Endodermal cell (in vitro differentiated cells): Measurements from ENCODE around the genes CALM3, PTGIR, SLC1A5 and NPAS1.

GRCh38 chr19:46546475-46546896 lies 50.8 kb upstream of the PNMA8B start:
- PRO-cap = no peak

DNA sequence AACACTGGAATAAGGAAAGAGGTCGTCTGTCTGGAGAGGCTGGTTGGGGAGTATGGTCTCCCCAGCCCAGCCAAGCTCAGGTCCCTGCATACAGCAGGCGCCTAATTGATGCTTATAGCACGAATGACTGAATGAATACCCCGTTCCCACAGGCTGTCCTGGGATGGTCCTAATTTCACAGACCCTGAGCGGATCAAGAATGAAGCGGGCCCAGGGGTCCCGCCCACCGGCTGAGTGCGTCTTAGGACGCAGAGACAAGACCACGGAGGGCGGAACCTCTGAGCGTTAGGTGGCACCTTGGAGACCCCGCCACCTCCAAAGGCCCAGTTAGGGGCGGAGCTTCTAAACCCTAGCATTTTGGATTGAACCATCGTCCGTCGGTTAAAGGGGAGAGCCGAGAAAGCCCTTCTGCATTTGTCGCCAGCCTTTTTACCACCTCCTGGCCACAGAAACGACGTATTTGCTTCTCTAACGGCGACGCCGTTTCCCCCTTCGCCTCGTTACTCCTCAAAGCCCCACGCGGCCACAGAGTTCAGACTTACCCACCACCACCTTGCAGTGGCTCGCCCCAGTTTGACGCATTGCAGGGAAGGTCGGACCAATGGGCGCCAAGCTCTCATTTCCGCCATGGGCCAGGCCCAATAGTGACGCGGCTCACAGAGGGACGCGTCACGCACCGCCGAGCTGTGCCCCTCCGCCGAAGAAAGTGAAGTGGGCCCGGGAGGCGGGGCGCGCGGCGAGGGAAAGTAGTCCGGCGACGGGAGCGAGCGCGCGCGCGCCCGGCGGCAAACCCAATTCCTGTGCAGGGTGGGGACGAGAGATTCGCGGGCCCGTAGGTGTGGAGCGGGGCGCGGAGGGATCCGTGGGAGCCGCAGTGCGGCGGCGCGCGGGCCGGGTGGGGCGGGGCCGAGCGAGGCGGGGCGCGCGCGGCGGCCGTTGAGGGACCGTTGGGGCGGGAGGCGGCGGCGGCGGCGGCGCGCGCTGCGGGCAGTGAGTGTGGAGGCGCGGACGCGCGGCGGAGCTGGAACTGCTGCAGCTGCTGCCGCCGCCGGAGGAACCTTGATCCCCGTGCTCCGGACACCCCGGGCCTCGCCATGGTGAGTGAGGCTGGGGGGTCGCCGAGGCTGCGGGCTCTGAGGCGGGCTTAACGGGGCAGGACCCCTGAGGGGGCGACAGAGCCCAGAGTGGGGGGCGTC lies at the start of gene CALM3:
CALM3 (plus strand) TSS at position 990 of the 1,196 bp plus-strand sequence.
- PRO-cap = bidirectional peak, plus-strand start at position 355 of the sequence, minus-strand start at position 317 of the sequence; bidirectional peak, plus-strand start at position 947 of the sequence, minus-strand start at position 575 of the sequence

- PRO-cap = no peak
Observed at GRCh38 chr19:46610524-46611752, 9.8 kb downstream of the CALM3 start.

- PRO-cap = no peak
Observed at GRCh38 chr19:46618591-46619202, 6.2 kb downstream of the PTGIR start.

- PRO-cap = no peak
Observed at GRCh38 chr19:46624845-46625918, at the start of gene PTGIR. Gene PTGIR (minus strand): TSS chr19:46625089.

DNA sequence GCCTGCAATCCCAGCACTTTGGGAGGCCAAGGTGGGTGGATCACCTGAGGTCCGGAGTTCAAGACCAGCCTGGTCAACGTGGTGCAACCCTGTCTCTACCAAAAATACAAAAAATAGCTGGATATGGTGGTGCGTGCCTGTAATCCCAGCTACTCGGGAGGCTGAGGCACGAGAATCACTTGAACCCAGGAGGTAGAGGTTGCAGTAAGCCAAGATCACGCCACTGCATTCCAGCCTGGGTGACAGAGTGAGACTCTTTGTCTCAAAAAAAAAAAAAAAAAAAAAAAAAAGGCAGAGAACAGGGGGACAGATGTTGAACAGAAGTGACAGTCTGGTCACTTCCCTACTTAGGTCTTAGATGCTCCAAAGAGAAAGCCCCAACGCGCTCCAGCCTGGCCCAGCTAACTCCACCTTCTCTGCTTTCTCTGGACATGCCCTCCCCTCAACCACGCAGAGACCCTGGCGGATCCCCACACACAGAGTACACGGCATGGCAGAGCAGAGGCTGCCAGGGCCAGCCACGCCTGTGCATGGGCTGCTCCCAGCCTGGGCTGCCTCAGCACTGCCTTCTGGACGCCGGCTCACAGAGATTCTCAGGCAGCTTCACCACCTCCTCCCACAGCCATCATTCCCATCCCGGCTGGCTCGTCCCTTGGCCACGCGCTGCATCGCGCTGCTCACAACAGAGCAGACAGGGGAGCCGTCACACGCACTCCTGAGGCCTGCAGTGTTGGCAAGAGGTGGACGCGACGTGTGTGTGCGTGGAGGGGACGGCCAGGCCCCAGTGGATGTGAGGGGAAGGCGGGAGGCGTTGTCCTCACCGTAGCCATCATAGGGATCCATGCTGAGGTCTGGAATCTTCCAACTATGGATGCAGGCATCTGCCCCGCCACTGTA lies 7.3 kb upstream of the PRKD2 start:
- PRO-cap = no peak

DNA sequence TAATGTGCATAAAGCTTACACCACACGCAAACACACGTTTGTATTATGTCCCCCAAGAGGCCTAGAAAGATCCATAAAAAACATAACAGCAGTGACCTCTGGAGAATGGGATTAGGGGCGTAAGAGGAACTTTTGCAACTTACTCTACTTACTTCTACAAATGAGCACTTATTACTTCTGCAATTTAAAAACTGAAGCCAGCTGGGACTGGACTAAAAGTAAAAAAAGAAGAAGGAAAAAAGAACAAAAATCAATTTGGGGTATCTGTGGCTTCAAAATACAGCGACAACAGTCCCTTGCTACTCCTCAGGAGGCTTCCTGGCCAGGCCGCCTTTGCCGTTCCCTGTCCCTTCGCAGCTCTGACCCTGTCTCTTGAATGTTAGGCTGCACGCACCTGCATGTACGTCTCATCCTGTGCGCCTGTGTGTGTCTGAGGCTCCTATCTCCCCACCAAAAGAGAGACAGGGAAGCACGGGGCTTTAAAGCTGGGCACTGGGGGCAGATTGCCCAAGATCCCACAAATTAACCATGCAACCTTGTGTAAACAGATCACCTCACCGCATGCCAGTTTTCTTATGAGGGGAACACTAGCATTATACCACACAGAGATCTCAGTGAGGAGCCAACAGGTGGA lies 12.1 kb upstream of the FKRP start:
- PRO-cap = no peak

- PRO-cap = no peak
Observed at GRCh38 chr19:46772467-46772810, 16.0 kb downstream of the SLC1A5 start.

- PRO-cap = bidirectional peak, plus-strand start at chr19:46788319, minus-strand start at chr19:46788312; bidirectional peak, plus-strand start at chr19:46788877, minus-strand start at chr19:46788594
Observed at GRCh38 chr19:46787877-46789036, at the start of gene SLC1A5. Gene SLC1A5 (minus strand): TSS chr19:46788594.

DNA sequence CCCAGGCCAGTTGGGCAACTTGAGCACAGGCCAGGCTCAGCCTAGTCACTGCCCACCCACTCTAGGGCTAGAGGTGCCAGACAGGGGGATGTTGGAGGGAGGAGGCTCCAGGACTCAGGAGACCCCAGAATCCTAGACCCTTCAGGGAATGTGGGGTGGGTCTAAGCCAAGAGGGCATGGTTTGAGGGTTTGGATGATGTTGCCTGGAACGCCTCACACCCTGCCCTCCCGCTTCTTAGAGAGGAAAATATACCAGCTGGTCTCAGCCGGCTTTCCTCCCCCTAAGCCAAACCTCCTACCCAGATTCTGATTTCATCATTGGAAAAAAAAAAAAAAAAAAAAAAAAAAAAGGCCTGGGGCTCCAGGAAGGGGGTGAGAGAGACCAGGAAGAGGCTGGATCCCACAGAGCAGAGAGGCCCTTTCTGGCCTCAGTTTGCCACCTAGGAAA lies 8.0 kb upstream of the SLC1A5 start:
- PRO-cap = no peak

DNA sequence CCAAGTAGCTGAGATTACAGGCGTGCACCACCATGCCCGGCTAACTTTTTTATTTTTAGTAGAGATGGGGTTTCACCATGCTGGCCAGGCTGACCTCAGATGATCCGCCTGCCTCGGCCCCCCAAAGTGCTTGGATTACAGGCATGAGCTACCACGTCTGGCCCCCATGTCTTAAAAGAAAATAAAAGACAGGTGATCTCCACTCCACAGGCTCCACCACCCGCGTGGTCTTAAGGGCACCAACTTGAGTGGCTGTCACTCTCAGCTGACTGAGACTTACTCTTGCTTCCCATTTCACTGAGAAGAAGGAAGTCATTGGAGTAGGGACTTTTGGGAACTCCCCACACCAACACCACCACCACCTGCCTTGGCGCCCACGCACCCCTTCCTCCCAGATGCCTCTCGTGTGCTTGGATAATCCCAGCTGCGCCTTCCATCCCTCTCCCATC lies 25.9 kb downstream of the AP2S1 start:
- PRO-cap = no peak

- PRO-cap = no peak
Observed at GRCh38 chr19:46845904-46846733, 4.5 kb downstream of the AP2S1 start.

GRCh38 chr19:46943386-46943686 lies 76.3 kb upstream of the NPAS1 start:
- PRO-cap = no peak

DNA sequence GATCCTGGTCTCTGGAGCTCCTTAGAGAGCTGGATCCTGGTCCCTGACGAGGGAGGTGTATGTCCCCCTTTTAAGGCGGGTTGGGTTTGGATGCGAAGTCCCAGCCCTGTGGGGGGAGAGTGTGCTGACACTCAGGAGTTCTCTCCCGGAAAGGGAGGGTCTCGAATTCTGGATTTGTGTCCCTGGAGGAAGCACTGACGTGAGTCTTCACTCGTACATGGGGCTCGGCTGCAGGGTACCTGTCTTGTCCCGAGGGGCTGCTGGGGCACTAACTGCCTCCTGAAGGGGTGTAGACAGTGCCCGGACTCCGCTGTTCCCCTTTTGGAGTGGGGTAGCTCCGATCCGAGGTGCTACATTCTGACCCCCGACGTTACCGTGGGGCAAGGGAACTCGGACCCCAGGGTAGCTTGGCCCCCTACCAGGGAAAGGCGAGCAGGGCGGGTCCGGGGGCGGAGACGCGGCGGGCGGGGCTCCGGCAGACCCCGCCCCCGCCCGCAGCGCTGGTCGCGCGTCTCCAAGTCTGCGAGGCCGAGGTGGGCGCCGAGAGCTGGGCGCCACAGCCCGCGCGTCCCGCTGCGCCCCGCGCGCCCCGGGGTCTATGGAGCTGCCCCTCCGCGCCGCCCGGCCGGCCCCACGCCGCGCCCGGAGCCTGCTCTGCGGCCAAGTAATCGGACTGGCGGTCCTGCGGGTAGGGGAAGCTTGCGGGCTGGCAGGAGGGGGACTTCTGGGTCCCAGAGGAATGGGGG lies at the start of gene NPAS1:
NPAS1 (plus strand) TSS at position 528 of the 746 bp plus-strand sequence.
- PRO-cap = no peak

DNA sequence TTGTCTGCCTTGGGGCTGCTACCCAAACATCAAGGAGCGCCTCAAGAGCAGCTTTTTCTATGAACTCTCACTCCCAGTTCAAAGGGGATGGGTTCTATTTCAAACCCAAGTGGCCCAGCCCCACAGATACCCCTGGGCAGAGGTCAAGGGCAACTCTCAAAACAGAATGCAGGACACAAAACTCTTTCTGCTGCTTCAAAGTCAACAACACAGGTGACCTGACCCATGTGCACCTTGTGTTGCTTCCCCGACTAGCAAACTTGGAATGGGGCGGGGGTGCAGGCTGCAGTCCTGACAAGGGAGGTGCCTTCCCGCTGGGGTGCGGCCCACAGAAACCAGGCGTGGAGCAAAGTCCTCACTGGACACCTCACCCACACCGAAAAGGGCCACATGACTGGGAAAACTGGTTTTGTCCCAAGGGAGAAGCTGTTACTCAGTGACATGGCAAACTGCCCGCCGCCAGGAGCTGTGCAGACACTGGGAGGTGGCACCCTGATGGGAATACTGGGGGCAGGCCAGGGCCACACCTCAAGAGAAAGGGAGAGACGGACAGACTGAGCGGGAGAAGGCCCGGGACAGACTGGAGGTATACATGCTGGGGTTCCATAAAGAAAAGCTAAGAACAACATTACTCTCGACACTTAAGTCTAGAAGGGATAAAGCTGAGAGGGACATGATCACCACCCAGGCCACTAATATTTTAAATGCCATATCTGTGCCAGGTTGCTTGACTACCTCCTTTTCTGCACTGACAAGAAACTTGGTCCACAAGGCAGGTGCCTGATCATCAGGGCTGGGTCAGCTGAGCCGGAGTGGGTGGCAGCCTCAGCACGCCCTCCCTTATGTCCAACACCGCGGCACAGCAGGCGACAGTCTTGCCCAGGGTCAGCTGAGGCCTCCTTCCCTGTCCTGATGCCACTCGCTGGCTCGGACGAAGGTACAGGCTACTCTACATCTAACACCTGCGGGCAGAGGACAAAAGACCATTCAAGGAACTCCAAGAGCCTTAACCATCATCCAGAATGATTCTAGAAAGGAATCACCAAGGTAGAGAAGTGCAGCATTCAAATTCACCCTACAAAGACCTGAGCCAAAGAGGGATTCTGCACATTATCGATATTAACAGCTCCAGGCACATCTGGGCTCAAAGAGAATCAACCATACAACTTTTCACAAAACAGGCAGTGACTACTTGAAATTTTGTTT lies 17.1 kb downstream of the ZC3H4 start:
- PRO-cap = no peak

DNA sequence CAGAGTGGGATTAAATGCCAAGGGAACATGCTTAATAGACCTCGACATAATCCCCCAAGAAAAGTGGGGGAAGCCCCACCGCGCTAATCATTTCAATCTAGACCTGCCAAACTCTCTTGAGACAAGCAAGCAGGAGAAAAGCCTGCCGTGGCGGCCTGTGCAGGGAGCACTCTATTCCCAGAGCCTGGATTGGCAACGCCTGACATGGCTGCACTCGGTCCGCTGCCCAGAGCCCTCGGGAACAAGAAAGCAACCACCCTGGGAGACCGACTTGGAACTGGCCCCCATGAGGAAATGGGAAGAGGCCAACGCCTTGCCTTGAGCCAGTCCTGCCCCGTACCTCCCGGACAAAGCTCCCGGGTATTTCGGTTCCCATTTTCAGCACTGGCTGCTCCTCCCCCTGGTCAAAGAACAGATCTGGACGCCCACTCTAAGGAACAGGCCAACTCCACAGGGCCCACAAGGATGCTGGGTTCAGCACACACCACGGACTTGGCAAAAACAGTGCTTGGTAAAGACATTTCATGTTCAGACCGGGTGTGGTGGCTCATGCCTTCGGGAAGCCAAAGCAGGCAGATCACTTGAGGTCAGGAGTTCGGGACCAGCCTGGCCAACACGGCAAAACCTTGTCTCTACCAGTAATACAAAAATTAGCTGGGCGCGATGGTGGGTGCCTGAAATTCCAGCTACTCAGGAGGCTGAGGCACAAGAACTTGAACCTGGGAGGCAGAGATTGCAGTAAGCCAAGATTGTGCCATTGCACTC lies 15.7 kb downstream of the ZC3H4 start:
- PRO-cap = no peak

DNA sequence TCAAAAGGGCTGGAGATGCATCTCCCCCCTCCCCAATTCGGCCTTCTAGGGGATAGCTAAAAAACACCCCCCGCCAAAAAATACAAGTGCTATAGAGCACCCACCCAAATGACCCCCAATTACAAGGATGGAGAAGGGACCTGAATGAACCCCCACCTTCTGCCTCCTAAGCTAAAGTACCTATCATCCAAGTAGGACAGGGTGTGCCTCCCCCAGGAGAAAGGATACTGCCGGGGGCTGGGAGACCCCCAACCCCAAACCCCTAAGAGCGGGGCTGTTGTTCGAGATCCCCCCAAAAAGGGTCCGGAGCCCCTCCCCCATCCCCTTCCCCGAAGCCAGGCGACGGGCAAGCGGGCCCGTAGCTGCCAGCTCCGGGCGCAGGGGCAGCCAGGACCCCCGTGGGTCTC lies 1.9 kb downstream of the ZC3H4 start:
- PRO-cap = no peak

- PRO-cap = bidirectional peak, plus-strand start at chr19:47112222, minus-strand start at chr19:47112258; bidirectional peak, plus-strand start at chr19:47112326, minus-strand start at chr19:47112288; bidirectional peak, plus-strand start at chr19:47112712, minus-strand start at chr19:47112546
Observed at GRCh38 chr19:47112074-47113030, 1.2 kb downstream of the ZC3H4 start.

DNA sequence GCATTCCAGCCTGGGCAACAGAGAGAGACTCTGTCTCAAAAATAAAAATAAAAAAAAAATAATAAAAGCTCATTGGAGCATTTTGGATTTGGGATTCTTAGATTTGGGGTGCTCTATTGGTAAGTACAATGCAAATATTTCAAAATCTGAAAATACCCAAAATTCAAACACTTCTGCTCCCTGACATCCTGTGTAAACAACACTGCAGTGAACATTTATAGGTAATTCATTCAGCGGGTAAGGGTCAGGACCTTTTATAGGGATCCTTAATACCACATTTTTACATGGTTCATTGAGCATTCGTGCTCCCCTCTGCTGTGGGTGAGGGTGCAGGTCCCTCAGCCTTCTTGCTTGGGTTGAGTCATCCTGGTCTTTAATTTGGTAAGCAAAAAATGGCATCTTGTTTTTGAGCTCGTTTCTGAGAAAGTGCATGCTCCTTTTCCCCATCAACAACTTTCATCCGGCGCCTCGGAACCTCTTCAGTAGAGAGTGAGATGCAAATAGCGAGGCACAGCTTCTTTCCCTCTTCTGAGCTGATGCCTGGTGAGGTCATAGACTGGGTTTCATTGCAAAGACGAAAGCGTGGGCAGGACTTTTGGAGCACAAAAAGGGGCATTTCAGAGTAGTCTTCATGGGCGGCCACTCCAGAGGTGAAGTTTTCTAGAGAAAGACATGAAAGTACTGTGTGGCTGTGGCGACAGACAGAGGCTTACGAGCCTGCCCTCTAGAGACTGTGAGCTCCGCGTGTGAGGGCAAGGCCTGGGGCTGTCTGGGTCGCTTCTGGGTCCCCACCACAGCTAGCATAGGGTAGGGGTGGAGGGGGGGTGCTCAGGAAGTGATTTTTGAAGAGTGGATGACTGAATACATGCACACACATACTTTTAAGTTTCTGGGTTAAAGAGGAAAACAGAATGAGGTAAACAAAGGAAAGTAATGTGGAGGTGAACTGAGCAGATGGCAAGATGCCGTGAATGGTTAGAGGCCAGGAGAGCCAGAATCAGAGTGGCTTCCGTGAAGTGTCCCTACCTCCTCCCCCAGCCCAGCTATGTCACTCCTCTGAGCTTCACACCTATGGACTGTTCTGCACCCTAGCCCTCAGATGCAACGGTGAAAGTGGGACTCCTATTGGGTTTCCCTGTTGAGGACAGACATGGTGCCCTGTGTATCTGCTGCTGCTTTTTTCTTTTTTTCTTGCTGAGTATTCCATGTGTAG lies 44.4 kb downstream of the BBC3 start:
- PRO-cap = no peak

DNA sequence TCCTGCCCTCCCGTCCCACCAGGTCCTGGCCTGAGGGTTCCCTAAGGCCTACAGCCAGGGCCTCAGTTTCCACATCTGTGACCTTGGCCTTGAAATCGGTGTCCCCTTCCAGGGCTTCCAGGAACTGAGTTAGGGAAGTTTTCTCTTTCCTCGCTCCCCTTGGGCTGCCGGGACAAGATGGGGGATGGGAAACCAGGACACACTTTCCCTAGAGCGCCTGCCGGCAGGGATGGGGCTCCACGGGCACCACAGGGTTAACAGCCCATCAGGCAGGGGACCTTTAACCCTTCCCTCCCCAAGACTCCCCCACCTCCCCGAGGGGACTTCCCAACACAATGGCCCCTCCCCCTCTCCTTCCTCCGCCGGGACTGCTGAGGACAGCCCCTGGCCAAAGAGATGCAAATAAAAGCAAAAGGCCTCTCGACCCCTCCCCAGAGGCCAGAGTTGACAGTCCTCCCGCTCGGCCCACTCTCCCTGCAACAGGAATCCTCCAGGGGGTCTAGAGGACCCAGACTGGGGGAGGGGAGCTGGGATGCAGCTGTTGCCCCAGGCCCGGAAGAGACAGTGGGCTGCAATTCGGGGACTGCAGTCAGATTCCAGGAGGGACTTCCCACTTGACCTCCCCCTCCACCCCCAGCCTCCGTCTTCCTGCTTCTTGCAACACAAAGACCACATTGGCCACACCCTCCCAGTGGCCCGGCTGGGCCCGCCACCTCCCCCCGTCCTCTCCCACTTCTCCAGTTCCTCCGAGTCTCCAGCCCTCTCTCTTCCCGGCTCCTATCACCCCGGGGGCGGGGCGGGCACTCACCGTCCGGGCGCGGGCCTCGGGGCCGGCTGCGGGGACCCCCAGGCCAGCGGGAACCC lies 3.4 kb downstream of the BBC3 start:
- PRO-cap = bidirectional peak, plus-strand start at position 411 of the sequence, minus-strand start at position 126 of the sequence; bidirectional peak, plus-strand start at position 740 of the sequence, minus-strand start at position 650 of the sequence